Measurements from ENCODE around the genes RIOK1, DSP and BMP6.

GRCh38 chr6:7129348-7129789 is 21.6 kb downstream of the RREB1 start:
- RRBS = no CpG with 5 or more reads among the region's 6 CpGs

- RRBS = no CpG with 5 or more reads among the region's 7 CpGs
These were observed 38.0 kb downstream of the RREB1 start for GRCh38 chr6:7145727-7146166.

- RRBS = no CpG with 5 or more reads among the region's 12 CpGs
These were observed 57.1 kb downstream of the RREB1 start for GRCh38 chr6:7164467-7165616.

DNA sequence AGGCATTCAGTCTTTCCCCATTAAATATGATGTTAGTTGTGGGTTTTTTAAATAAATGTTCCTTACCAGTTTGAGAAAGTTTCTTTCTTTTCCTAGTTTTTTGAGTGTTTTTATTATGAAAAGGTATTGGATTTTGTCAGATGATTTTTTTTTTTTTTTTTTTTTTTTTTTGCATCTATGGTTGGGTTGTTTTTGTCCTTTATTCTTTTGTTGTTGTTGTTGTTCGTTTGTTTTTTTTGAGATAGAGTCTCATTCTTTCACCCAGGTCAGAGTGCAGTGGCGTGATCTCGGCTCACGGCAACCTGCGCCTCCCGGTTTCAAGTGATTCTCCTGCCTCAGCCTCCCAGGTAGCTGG is 84.2 kb downstream of the RREB1 start:
- RRBS = no CpG with 5 or more reads among the region's 6 CpGs

GRCh38 chr6:7206414-7207287 is 98.9 kb downstream of the RREB1 start:
- RRBS = no CpG with 5 or more reads among the region's 7 CpGs

DNA sequence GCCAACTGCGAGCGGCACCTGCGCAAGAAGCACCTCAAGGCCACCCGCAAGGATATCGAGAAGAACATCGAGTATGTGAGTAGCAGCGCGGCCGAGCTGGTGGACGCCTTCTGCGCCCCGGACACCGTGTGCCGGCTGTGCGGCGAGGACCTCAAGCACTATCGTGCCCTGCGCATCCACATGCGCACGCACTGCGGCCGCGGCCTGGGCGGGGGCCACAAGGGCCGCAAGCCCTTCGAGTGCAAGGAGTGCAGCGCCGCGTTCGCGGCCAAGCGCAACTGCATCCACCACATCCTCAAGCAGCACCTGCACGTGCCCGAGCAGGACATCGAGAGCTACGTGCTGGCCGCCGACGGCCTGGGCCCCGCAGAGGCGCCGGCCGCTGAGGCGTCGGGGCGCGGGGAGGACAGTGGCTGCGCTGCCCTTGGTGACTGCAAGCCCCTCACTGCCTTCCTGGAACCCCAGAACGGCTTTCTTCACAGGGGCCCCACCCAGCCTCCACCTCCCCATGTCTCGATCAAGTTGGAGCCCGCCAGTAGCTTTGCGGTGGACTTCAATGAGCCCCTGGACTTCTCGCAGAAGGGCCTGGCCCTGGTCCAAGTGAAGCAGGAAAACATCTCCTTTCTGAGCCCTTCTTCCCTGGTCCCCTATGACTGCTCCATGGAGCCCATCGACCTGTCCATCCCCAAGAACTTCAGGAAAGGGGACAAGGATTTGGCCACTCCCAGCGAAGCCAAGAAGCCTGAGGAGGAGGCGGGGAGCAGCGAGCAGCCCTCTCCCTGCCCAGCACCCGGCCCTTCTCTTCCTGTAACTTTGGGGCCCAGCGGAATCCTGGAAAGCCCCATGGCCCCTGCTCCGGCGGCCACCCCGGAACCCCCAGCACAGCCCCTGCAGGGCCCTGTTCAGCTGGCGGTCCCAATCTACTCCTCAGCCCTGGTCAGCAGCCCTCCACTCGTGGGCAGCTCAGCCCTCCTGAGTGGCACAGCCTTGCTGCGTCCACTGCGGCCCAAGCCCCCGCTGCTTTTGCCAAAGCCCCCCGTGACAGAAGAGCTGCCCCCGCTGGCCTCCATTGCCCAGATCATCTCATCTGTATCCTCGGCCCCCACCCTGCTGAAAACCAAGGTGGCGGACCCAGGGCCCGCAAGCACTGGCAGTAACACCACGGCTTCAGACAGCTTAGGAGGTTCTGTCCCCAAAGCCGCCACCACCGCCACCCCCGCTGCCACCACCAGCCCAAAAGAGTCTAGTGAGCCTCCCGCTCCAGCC is 82.3 kb downstream of the SSR1 start:
- RRBS = 100% methylated on average over 3 of the region's 77 CpGs

- RRBS = 2% methylated on average over 10 of the region's 63 CpGs
These were observed at the start of gene RIOK1 for GRCh38 chr6:7389591-7390502. Gene RIOK1, plus strand, starts transcription at chr6:7389808.

GRCh38 chr6:7468374-7469201 is 72.9 kb upstream of the DSP start:
- RRBS = no CpG with 5 or more reads among the region's 22 CpGs

- RRBS = no CpG with 5 or more reads among the region's 7 CpGs
These were observed 9.3 kb upstream of the DSP start for GRCh38 chr6:7532196-7532643.

- RRBS = 1% methylated on average over 47 of the region's 119 CpGs
These were observed at the start of gene DSP for GRCh38 chr6:7541052-7542186. Gene DSP, plus strand, starts transcription at chr6:7541671.

GRCh38 chr6:7579793-7580511 is 10.0 kb upstream of the SNRNP48 start:
- RRBS = no CpG with 5 or more reads among the region's 13 CpGs

- RRBS = no CpG with 5 or more reads among the region's 3 CpGs
These were observed 12.5 kb downstream of the SNRNP48 start for GRCh38 chr6:7602562-7602907.

DNA sequence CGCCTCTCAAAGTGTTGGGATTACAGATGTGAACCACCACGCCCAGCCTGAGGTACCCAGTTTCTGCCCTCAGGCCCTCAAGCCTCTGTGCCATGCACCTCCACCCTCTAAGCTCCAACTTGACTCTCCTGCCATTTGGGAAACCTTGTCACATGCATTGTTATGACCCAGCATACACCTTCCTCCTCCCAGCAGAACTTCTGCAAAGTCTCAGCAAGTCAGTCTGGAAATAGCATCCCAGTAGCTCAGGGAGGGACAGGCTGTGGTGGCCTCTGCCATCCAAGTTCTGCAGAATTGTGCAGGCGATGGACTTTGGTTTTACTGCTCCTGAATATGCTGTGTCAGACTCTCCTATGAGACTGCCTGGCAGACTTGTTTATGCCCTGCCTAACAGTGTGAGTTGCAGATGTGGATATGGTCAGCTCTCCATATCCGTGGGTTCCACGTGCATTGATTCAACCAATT is 52.7 kb downstream of the SNRNP48 start:
- RRBS = no CpG with 5 or more reads among the region's 5 CpGs

- RRBS = no CpG with 5 or more reads among the region's 22 CpGs
These were observed 52.8 kb upstream of the BMP6 start for GRCh38 chr6:7672903-7673657.

- RRBS = no CpG with 5 or more reads among the region's 9 CpGs
These were observed 27.7 kb upstream of the BMP6 start for GRCh38 chr6:7698163-7698717.

DNA sequence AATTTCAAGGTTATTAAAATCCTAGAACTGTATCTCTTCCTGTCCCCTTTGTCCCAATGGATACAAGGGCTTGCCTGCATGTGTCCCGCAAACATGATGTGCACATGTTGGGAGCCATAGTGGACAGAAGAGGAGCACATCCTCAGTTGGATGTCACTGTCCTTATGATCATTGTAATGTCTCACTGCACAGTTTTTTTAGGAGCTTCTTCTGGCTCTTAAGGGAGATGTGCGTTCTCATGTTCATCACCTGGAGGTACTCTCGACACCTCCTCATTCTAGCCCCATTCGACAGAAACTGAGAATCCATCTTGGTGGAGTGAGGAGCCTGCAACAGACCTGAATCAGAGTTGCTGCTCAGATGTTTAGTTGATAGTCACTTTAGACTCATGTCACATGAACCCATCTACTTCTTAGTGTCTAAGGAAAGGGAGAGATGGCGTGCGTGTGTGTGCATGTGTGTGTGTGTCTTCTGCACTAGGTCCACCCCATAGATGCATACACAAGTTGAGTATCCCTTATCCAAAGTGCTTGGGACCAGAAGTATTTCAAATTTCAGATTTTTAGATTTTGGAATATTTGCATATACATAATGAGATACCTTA is 2.3 kb upstream of the BMP6 start:
- RRBS = no CpG with 5 or more reads among the region's 6 CpGs

GRCh38 chr6:7725698-7726351 is at the start of gene BMP6:
Gene BMP6, plus strand, starts transcription at chr6:7726099.
- RRBS = 2% methylated on average over 22 of the region's 64 CpGs

- RRBS = no CpG with 5 or more reads among the region's 9 CpGs
These were observed 18.9 kb downstream of the TXNDC5 start for GRCh38 chr6:7891552-7892135.

DNA sequence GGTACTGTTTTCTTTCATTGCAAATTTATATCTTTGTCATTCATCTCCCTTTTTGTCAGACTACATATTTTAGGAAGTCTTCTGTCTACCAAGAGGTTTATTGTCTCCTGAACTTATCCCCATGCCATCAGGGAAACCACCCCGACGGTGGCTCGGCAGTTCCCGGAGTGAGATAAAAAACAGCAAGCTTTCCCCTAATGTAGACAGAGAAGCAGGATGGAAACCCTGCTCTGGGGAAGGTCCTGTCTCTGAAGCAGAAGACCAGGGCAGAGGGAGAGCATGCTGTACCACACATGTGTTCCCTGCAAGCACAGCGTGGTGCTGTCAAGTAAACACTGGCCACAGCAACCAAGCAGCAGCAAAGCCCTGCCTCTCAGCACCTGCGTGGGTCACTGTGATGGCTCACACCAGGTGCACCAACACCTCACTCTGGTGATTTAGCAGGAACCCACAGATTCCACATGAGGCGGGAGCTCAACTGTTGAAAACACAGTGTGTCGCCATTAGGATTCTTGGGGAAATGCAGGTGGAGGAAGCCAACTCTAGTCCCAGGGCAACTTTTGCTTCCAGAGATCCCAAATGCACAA is 65.1 kb upstream of the TXNDC5 start:
- RRBS = no CpG with 5 or more reads among the region's 8 CpGs

All from AG04449 (cell line).